SP-49 (cell line): ENCODE results near the gene ME1.

DNA sequence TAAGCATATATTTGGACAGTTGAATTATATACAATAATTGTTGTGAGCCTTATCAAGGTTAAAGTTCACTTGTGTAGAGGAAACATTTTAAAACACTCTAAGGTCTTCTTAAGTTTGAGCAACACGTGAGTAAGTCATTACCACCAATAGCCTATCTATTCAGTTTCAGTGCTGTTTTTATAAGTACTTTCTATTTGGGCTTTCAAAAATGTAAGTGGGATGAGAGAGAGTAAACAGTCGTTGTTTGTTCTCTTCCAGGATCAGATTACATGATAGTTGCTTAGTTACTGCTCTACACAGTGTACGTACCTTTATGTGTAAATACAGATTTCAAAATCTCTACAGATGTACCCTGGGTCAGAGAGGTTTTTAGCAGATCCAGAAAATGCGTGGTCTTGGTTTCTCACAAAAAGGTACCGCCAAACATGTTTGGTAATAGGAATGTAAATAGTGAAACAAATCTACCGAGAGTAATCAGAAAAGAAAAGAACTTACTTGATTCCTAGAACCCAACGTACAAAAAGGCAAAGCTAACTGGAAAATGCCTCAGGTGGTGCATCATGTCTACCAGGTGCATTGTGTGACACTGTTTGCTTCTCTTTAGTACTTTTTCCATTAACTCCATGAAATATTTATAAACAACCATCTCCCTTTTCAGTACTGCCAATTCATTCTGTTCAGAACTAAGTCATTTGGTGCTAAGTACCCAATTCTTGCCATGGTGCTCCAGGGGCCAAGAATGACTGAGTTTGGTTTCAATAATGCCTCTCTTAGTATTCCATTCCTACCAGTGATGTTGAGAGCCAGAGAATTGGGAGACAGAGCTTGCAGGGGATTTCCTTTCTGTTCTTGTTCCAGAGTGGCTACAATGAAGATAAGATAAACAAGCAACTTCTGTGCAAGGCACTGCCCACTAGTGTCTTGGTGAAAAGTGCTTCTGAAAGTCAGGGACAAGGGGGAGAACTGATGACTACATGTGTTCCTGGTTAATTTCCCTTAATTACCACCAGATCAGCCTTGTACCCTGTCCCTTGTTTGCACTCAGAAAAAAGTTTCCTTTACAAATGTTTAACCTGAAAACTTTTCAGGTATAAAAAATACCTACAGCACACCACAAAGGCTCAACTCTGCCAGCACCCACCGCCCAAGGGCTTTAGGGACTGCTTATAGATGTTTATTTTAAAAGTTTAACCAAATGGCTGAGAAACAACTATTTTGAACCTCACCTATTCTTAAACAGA is 421.4 kb downstream of the BCKDHB start:
- PRO-cap: no peak

DNA sequence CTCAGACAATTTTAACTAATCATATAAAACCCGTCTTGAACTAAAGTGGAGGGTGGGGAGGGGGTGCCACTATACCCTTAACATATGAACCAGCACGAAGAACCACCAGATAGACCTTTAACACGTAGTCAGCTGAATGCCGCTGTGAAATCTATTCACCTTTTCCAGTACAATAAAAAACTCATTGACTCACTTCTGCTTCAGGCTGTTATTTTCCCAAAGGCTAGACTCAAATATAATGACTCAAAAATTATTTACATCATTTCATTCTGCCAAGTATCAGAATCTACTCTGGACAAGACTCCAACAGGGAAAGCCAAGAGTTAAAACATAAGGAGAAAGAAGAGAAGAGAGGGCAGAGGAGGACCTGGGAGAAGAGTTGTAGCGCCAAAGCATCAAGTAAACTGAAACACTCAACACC is 1.5 kb downstream of the TENT5A start:
- PRO-cap: no peak

DNA sequence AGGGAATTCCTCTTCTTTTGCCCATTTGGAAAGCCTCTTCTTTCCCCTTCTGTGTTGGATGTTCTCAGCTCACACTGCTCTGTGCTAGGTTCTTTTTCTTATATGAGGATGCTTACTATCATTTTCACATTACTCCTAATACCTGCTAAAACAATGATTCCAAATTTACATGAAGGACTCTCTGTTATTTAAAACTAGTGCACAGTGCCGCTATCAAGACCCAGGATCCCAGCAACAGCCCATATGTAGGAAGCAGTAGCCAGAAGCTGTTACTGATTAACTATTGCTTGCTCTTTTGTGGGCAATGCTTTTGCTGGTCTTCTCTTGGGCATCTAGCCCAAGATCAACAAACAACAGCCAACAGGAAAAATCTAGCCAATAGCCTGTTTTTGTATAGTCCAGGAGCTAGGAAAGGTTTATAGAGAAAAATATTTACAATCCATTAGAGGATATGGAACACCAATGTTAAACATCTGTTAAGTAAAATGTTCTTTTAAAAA is 22.0 kb upstream of the TENT5A start:
- PRO-cap: no peak

- PRO-cap: no peak
Measured at GRCh38 chr6:81938237-81939021, 185.9 kb upstream of the TENT5A start.

- PRO-cap: no peak
Measured at GRCh38 chr6:82170913-82171696, 76.4 kb downstream of the IBTK start.

DNA sequence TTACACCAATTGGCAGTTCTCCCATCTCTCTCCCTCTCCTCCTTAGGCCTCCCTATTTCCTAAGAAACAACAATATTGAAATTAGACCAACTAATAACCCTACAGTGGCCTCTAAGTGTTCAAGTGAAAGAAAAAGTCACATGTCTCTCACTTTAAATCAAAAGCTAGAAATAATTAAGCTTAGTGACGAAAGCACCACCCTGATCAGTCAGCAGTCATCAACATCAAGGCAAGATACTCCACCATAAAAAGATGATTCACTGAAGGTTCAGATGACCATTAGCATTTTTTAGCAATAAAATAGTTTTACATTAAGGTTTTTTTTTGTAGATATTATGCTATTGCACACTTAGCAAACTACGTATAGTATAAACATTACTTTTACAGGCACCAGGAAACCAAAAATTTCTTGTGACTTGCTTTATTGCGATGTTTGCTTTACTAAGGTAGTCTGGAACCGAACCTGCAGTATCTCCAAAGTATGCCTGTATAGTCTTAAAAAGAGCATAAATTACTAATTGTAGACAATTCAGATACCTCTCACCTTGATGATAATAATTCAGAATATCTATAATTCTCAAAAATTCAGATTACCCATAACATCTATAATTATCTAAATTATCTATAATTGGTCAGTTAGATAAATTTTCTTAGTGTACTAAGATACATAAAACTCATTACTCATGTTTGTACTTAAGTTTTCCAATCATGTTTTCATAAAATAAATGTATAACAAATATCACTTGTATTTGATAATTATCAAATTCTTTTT is 61.2 kb downstream of the IBTK start:
- PRO-cap: no peak

DNA sequence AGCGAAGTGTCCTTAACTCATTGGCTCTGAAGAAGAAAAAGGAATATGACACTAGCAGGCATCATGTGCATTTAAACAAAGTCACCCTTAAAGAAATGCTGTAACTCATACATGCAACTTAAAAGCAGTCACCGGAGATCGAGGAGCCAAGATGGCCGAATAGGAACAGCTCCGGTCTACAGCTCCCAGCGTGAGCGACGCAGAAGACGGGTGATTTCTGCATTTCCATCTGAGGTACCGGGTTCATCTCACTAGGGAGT is 194.6 kb downstream of the TPBG start:
- PRO-cap: no peak

DNA sequence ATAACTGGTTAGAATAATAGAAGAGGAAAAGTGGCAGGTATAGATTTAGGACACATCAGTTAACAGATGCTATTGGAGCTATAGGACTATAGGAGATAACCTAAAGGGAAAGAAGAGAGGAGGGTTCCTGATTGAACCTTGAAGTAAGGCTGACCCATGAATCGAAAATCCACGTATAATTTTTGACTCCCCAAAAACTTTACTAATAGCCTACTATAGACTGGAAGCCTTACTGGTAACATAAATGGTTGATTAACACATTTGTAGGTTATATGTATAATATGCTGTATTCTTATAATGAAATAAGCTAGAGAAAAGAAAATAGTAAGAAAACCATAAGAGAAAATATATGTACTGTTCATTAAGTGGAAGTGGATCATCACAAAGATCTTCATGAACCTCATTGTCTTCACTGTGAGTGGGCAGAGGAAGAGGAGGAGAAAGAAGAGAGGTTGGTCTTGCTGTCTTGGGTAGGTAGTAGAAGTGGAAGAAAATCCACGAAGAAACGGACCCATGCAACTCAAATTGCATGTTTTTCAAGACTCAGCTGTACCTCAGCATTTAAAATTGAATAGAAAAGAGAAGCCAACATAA is 18.6 kb downstream of the DOP1A start:
- PRO-cap: no peak

DNA sequence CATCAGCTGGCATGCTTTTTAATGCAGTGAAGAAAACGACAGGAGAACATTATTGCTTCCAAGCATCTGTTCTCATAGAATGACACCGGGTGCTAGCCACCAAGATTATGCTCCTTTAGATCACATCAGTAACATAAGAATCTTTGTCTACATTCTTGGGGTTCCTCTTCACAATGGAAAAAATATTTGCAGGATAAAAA is 29.0 kb downstream of the RWDD2A start:
- PRO-cap: no peak

DNA sequence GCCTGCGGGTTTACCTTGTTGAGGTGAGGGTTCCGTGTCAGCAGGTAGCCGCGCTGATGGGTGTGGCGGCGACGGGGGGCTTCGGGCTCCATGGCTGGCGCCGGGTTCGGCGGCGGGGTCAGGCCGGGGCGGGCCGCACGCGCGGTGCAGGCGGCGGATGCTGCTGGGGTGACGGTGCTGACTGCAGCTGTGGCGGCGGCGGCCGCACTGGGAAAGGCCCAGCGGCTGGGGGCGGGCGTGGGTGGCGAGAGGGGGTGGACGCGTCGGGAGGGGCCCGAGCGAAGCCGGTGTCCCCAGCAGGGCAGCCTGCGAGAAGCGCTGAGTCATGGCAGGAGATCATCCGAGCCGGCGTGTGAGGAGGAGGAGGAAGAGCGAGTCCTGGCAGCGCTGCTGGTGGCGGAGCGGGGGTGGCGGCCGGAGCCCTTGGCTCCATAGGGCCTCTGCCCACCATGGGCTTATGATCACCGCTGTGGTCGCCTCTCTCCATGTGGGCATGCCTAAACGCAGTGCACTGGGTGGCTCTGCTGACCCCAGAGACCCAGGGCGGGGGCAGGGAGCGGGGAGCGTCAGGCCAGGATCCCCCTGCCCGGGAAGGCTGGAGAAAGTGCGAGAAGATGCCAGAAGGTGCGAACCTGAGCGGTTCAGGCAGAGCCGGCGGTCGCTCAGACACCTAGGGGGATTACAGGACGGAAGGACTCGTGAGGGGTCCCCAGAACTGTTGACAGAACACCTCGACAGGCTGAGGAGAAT is at the start of gene ME1:
Gene ME1 (minus strand): TSS at position 189 of the 750 bp plus-strand sequence.
- PRO-cap: unidirectional peak, minus-strand start at position 355 of the sequence

DNA sequence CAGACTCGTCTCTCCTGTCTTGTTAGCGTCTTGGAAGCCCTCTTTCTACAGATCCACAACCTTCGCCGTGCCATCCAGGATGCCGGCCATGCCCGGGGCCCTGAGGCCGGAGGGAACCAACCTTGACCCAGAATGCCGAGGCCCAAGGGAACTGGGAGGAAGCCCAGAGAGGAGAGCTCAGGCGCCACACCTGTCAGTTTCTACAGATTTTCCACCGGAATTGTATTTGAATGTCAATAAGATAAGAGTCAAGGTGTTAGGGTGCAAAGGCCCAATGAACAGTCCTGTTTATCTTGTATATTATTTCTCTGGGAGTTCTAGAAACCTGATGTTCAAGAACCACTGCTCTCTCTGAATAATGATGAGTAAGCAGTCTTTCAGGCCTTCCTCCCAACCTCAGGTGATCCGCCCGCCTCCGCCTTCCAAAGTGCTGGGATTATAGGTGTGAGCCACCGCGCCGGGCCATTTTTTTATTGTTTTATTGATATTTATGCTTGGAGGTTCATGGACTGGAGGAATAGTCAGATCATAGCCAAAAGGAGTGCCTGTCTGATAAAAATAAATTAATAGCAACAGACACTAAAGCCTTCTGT is 858 bp upstream of the ME1 start:
- PRO-cap: no peak

DNA sequence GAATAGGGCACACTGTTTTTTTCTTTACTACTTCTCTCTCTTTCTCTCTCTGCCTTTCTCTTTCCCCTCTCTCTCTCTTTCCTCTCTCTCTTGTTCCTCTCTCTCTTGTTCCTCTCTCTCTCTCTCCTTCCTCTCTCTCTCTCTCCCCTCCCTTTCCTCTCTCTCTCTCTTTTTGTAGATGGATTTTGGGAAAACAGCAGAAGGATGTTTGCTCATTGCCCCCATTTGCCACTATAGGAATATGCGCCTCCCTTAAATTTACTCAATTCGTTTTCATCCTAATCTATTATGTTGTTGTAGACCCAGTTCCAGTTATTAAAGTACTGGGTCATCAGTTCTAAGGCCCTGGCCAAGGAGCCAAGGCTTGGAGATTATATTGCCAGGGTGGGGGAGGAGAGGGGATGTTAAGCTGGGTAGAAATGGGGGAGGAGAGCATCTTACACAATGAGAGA is 45.1 kb downstream of the TBX18 start:
- PRO-cap: no peak

DNA sequence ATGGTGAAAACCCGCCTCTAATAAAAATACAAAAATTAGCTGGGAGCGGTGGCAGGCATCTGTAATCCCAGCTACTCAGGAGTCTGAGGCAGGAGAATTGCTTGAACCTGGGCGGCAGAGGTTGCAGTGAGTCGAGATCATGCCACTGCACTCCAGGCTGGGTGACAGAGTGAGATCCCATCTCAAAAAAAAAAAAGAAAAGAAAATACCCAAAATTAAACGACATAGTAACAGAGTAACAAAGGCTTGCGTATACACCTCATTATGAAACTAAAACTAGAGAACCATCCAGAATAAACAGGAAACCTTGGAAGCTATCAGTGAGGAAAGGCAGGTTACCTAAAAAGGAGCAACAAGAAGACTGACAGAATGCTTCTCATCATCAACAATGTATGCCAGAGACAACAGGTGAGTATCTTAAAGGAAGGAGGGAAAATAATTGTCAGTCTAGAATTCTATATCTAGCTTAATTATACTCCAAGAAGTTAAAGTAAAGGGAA is 64.3 kb upstream of the NT5E start:
- PRO-cap: no peak

- PRO-cap: no peak
Measured at GRCh38 chr6:85403175-85404113, 46.4 kb upstream of the NT5E start.

- PRO-cap: no peak
Measured at GRCh38 chr6:85419028-85419677, 30.7 kb upstream of the NT5E start.

DNA sequence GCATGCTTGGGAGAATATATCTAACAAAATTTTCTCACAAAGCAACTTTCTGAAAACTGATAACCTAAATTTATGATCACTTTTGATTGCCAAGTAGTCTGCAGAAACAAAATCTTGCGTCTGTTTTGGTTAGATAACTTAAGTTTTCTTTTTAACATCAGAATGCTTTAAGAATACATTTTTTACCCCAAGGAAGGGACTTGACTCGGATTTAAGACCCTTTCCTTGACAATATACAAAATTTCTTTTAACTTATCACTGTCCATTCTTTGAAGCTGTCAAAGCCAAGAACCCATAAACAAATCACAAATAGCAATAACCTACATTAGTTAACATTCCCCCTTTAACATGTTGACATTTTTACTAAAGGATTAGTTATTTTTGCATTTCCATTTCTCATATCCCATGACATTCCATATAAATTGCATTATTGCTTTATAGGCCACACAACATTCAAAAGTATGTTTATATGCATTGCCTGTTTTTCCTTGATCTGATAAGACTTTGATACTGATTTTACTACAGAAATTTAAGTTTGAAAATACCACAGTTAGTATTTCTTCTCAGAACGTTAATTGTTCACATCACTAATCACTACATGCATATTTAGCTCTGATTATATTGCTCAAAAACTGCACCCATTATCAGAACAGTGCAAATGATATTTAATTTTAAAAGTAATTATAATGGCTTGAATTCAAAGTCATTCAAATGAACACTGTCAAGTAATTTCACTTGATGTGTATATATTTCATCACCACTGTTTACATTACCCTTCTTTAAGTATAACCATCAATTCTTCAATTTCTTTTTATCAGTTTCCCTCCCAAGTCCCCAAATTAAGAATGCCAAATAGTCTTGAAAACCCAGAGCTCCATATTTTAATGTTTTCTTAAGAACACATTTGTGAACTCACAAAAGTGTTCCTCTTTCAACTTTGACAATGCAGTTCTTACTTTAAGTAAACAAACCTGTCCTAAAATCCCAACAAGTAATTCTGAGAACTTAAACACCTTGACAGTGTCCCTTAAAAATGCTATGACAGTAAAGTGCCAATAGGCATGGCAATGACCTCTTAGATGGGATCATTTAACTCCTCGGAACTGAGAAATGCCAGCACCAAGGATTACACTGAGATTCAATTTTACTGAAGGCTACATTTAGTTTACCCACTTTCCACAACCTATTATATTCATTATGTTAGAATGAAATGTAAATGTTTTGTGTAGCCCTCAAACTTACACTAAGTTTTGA is 16.4 kb upstream of the SNX14 start:
- PRO-cap: no peak

GRCh38 chr6:85676294-85676872 is 33.7 kb upstream of the SYNCRIP start:
- PRO-cap: no peak

DNA sequence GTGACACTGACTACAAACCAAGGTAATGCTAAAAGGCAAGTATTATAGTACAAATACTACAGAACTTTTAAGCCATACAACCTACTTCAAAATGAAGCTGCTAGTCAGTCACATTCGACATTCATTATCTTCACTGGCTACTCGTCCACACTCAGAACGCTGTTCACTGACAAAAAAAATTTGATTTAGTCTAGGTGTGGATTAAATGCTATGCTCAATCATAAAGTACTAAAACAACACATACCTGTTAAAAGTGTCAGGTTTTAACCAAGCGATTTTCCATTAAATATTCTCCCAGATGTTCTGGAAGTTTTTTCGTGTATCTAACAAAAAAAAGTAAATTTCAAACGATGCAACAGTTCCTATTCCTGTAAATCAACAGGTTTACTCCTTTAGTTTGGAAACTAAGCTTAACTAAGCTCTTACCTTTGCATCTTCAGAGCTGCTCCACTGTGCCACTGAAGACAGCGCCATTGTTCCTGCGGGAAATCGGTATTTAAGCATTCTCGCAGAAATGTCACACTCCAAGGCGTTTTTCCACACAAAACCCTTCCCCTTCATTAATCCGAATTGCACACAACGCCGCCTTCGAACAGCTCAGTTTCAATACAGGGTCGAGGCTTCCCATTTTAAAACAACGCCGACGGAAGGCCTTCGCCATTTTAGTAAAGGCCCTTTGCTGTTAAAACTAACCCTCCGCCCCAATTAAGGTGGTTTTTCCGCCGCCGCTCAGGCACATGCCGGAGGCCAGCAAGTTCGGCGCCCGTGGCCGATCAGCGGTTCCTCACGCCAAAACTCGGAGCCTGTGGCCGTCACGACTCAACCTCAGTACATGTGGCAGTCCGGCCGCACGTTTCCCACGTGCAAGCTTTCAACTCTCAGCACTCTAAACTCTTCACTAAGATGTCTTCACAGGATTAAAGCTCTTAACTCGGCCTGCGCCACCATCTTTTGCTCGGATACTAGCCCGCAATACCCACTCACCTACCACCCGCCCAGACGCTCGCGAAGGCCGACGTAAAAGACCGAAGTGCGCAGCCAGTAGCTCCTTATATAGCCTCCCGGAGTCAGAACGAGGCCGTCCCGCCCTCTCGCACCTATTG is 35.4 kb upstream of the SYNCRIP start:
- PRO-cap: bidirectional peak, plus-strand start outside the sequence, minus-strand start at position 1,024 of the sequence

DNA sequence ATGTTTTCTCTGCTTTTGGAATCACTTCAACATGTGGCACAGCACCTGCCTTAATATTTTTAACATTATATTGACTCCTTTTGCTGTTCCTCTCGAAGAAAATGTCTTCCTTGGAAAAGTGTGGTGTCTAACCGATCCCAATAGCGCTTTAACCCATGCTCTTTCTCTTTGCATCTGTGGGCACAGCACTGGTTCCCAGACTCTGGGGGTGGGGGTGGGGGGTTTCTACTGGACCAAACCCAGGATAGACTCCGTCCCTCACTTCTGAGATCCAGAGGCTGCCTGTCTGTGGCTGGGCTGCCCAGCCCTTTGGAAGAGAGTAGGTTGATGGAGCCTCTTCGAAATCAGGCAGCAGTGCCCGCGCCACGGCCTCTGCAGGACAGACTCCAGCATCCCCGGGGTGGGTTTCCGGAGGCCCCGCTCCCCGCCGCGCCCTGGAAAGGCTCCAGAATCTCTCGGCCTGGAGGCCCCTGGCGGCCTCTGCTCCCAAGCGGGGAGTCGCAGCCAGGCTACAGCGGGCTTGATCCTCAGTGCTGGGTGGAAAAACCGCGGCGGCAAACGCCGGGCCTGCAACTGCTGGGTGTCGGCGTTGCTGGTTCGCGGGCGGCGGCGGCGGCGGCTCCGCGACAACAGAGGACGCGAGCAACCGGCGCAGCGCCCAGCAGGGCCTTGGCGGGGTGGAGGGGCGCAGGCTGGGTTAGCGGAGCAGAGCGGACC is 3.8 kb upstream of the ZNF292 start:
- PRO-cap: no peak

GRCh38 chr6:87212988-87213889 is 57.9 kb downstream of the ZNF292 start:
- PRO-cap: no peak